CD14-positive monocyte (primary cell): ENCODE measurements around the genes ZNF510 and CTSV.

DNA sequence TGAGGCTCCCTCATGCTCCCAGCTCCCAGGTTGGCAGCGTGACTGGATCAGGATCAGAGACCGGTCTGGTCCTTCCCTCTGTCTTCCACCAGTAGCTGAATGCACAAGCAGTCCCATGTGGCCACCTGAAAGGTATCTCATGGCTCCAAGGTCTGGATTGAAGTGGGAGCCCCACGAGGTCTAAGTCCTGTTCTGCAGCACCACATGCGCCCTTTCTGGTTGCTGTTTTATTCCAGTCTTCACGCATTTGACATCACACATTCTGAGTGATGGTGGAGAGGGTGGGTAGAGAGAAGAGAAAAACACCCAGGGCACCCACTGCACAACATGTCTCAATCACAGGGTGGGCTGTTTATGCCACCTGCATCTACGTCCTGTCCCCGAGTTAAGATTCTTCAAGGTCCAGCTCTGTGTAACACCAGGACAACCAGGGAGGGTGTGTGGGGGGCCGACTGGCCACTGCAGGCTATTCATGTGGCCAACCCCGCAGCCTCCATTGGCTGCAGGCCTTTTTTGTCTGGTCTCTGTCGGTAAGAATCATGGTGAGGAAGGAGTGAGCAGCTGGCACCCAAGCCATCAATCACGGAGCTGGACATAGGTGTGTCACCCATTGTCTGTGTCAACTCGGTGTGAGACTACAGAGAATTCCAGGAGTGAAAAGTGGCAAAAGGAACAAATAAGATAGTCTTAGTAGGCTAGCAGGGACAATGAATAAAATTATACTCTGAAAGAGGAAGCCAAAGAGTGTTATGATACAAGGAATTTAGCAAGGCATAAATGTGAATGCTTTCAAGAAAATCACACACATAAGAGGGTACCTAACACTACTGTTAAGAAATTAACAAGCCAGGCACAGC, 204.6 kb downstream of the FANCC start:
- CAGE, long polyA plus RNA, result no peak

- CAGE, long polyA plus RNA, result no peak
Measured at GRCh38 chr9:95127393-95128101, 190.0 kb downstream of the FANCC start.

- CAGE, long polyA plus RNA, result no peak
Measured at GRCh38 chr9:95409856-95410421, 92.4 kb upstream of the FANCC start.

GRCh38 chr9:95553035-95553716, 44.1 kb upstream of the PTCH1 start:
- CAGE, long polyA plus RNA, result no peak

DNA sequence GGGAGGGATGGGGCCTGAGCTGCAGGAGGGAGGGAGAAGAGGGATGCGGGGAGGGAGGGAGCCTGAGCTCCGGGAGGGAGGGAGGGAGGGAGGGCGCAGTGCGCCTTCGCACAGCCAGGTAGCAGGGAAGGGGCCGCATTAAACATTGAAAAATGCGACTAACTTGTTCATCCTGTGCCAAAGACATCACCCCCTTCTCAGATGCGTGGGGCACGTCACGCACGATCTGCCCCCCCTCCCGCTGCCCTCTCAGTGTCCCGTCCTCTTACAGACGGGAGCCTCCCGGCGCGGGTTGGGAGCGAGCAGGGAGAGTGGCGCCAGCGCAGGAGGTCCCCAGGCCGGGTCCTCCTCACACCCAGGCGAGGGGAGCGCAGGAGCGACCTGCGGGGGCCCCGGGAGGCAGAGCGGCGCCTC, 123.6 kb upstream of the ERCC6L2 start:
- CAGE, long polyA plus RNA, result no peak

GRCh38 chr9:95876186-95876588, 696 bp downstream of the ERCC6L2 start:
- CAGE, long polyA plus RNA, result no peak

DNA sequence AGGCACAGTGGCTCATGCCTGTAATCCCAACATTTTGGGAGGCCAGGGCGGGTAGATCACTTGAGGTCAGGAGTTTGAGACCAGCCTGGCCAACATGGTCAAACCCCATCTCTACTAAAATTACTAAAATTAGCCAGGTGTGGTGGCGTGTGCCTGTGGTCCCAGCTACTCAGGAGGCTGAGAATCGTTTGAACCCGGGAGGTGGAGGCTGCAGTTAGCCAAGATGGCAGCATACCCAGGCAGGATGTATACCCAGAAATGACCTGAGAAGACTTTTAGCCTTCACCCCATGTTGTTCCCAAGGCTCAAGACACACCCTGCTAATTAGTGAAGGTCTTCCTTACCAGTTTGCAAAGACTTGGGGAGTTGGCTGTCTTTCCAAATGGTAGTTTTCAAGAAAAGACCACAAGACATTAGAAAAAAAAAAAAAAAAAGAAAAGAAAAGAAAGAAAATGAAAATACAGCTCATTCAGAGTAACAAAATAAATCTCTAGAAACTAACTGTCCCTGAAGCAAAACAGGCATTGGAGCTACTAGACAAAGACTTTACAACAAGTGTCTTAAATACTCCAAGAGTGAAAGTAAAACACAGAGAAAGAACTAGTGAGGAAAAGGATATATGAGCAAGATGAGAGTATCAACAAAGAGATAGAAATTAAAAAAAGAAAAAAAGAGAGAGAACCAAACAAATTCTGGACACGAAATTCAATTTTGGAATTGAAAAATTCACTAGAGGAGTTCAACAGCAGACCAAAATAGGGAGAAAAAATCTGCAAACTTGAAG, 73.1 kb downstream of the ERCC6L2 start:
- CAGE, long polyA plus RNA, result no peak

GRCh38 chr9:95967061-95967794, 91.7 kb downstream of the ERCC6L2 start:
- CAGE, long polyA plus RNA, result no peak

DNA sequence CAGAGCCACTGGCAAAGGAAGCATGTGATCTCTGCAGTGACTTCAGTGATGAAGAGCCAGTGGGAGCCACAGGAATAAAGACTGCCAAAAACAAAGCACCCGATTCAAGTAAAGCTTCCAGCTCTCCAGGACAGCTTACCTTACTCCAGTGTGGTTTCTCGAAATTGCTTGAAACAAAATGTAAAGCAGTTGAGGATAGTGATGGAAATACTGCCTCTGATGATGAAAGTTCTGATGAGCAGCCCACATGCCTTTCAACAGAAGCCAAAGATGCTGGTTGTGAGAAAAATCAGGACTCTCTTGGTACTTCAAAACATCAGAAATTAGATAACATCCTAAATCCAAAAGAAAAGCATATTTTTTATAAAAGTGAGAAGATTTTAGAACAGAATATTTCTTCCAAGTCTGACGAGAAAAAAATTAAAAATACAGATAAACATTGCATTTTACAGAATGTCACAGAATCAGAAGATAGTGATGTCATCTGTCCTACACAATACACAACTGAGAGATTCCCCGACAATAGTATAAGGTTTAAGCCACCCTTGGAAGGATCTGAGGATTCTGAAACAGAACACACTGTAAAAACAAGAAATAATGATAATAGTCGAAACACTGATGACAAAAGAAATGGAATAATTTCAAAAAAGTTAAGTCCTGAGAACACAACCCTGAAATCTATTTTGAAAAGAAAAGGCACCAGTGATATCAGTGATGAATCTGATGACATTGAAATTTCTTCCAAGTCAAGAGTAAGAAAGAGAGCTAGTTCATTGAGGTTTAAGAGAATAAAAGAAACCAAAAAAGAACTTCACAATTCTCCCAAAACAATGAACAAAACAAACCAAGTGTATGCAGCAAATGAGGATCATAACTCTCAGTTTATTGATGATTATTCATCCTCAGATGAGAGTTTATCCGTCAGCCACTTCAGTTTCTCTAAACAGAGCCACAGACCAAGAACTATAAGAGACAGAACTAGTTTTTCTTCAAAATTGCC, 96.8 kb downstream of the ERCC6L2 start:
- CAGE, long polyA plus RNA, result no peak

GRCh38 chr9:96027063-96028216, 151.9 kb downstream of the ERCC6L2 start:
- CAGE, long polyA plus RNA, result no peak

DNA sequence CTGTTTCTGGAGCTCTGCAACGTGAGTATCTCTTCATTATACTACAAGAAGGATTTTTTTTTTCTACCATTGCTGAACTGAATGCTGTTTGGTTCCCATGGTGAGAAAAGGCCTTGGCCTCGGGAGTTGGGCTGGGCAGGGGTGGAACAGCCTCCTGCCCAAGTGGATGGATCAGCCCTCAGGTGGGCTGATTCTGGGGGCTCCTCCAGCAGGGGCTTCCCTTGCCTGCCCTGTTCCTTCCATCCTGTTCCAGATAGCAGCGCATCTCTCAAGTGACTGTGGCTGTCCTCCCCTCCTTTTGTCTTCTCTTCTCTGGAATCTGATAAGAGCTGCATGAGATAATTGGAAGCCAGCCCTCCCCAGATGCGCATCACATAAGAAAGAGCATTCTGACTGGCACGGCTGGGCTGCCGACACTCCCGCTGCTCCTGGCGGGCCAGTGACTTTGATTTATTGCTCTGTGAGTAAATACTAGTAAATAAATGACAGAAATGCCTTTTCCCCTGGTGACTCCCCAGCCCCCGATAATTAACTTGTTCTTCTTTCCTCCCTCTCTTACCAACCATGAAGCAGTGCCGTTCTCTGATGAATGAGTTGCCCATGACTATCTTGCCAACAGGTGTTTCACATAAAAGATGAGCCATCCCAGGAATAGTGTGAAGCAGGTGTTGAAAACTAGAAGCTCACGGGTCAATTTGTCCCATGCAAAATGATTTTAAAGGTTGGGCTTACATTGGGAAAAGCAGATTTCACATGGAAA, 212.2 kb downstream of the ERCC6L2 start:
- CAGE, long polyA plus RNA, result no peak

GRCh38 chr9:96218863-96220023, 82.7 kb downstream of the HSD17B3 start:
- CAGE, long polyA plus RNA, result no peak

DNA sequence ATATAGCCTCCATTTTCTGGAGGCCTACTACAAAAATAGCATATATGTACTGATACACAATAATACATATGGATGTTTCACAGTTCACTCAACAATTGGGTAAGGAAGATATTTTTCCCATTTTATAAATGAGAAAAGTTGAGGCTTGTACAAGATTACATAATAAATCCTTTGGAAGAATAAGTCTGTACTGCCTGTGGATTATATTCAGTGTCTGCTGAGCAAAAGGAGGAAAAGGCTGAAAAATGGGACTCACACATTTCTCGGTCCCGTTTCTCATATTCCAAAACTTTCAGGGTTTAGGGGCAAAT, 1.8 kb upstream of the ZNF367 start:
- CAGE, long polyA plus RNA, result no peak

DNA sequence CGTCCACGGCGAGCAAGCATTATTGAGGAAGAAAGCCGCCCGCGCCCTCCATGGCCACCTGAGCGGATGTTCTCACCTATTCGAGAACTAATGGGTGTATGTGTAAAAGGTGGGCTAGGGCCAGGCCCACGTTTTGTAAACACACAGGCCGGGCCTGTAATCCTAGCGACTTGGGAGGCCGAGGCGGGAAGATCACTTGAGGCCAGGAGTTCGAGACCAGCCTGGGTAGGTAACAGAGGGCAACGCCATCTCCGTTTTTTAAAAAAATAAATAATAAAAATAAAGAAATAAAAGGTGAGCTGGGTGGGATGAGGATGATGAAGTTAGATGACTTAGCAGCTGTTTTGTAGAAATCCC, 362 bp upstream of the PRXL2C start:
- CAGE, long polyA plus RNA, result no peak

- CAGE, long polyA plus RNA, result start-site peak on the minus strand at chr9:96778059-96778105, 30 and 33 reads in 2 replicates
Measured at GRCh38 chr9:96777149-96778526, at the start of gene ZNF510. Gene ZNF510, minus strand, starts transcription at chr9:96778087.

GRCh38 chr9:97038841-97039909, at the start of gene CTSV:
Gene CTSV, minus strand, starts transcription at chr9:97039142.
- CAGE, long polyA plus RNA, result no peak

- CAGE, long polyA plus RNA, result no peak
Measured at GRCh38 chr9:97046073-97046854, 7.3 kb upstream of the CTSV start.

GRCh38 chr9:97503091-97503923, 1.8 kb downstream of the TMOD1 start:
- CAGE, long polyA plus RNA, result no peak

GRCh38 chr9:97630342-97630840, 2.8 kb downstream of the TSTD2 start:
- CAGE, long polyA plus RNA, result no peak

GRCh38 chr9:97675980-97676551, 21.1 kb downstream of the XPA start:
- CAGE, long polyA plus RNA, result no peak